ENCODE data around the genes PALMD, MFSD14A and CDC14A.

GRCh38 chr1:94947458-94947841 lies 20.5 kb upstream of the CNN3 start:
- RRBS = no CpG with 5 or more reads among the region's 2 CpGs
CAGE:
- cytosol, long polyA plus RNA = no peak
- long polyA plus RNA = no peak
- nucleus, long polyA plus RNA = no peak

GRCh38 chr1:94973503-94973865 lies 46.6 kb upstream of the CNN3 start:
- RRBS = no CpG with 5 or more reads among the region's 3 CpGs
CAGE:
- cytosol, long polyA plus RNA = no peak
- long polyA plus RNA = no peak
- nucleus, long polyA plus RNA = no peak

- RRBS = no CpG with 5 or more reads among the region's 7 CpGs
CAGE:
- cytosol, long polyA plus RNA = no peak
- long polyA plus RNA = no peak
- nucleus, long polyA plus RNA = no peak
These were observed 29.5 kb downstream of the ALG14 start for GRCh38 chr1:95043201-95043701.

DNA sequence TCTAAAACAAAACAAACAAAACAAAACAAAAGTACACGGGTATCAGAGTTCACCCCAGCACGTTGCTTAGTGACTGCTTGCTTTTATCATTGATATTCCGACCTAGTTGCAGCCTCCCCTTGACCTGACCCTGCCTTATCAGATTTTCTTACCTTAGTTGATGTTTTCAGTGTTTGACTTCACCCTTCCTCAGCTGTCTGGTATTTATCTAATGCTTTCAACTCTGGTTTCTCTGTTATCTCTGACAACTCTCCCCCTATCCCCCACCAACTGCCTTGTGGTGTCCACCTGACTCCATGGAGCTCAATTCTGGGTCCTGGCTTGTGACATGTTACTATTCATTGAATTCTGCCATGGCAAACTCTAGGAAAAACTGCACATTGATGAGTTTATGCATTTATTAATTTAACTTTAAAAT lies 5.2 kb downstream of the TLCD4 start:
- RRBS = no CpG with 5 or more reads among the region's 3 CpGs
CAGE:
- cytosol, long polyA plus RNA = no peak
- long polyA plus RNA = no peak
- nucleus, long polyA plus RNA = no peak

- RRBS = no CpG with 5 or more reads among the region's 2 CpGs
CAGE:
- cytosol, long polyA plus RNA = no peak
- long polyA plus RNA = no peak
- nucleus, long polyA plus RNA = no peak
These were observed 52.4 kb downstream of the TLCD4 start for GRCh38 chr1:95169548-95169980.

DNA sequence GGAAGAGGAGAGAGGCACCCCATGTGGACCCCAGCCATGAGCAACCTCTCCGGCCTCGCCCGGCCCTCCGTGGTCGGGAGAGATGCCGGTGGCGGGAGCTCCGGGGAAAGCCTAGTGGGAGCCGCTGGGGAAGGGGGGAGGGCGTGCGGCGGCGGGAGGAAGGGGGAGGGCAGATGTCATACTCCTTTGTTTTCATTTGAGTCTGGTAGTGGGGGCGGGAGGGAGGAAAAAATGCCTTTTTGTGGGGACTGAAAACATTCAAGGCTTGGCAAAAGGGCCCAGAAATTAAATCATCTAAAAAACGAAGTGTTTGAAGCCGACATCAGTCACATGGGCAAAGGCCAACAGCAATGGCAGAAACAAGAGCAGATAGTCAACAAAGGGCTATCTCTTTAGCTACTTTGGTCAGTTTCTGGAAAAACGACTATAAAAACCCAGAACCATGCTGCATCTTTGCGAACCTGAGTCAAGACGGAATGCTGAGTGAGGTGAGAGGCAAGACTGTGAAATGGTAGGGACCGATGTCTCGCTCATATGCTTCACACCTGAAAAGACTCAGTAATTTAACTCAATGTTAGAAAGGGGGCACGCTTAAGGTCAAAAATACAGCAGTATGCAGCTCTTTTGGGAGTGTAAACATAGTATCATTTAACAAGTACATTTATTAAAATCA lies 862 bp downstream of the PTBP2 start:
- RRBS = no CpG with 5 or more reads among the region's 22 CpGs
CAGE:
- cytosol, long polyA plus RNA = no peak
- long polyA plus RNA = no peak
- nucleus, long polyA plus RNA = no peak

GRCh38 chr1:96802903-96803863 lies 81.6 kb downstream of the PTBP2 start:
- RRBS = no CpG with 5 or more reads among the region's 4 CpGs
CAGE:
- cytosol, long polyA plus RNA = no peak
- long polyA plus RNA = no peak
- nucleus, long polyA plus RNA = no peak

- RRBS = no CpG with 5 or more reads among the region's 8 CpGs
CAGE:
- cytosol, long polyA plus RNA = no peak
- long polyA plus RNA = no peak
- nucleus, long polyA plus RNA = no peak
These were observed 416.5 kb downstream of the PTBP2 start for GRCh38 chr1:97137887-97138633.

GRCh38 chr1:97800495-97801127 lies 120.2 kb downstream of the DPYD start:
CAGE:
- cytosol, long polyA plus RNA = no peak
- long polyA plus RNA = no peak
- nucleus, long polyA plus RNA = no peak

GRCh38 chr1:97824846-97825289 lies 96.0 kb downstream of the DPYD start:
- RRBS = no CpG with 5 or more reads among the region's 5 CpGs
CAGE:
- cytosol, long polyA plus RNA = no peak
- long polyA plus RNA = no peak
- nucleus, long polyA plus RNA = no peak

- RRBS = 2% methylated on average over 9 of the region's 67 CpGs
CAGE:
- cytosol, long polyA plus RNA = no peak
- long polyA plus RNA = no peak
- nucleus, long polyA plus RNA = no peak
These were observed 132.6 kb upstream of the DPYD start for GRCh38 chr1:98053179-98054168.

DNA sequence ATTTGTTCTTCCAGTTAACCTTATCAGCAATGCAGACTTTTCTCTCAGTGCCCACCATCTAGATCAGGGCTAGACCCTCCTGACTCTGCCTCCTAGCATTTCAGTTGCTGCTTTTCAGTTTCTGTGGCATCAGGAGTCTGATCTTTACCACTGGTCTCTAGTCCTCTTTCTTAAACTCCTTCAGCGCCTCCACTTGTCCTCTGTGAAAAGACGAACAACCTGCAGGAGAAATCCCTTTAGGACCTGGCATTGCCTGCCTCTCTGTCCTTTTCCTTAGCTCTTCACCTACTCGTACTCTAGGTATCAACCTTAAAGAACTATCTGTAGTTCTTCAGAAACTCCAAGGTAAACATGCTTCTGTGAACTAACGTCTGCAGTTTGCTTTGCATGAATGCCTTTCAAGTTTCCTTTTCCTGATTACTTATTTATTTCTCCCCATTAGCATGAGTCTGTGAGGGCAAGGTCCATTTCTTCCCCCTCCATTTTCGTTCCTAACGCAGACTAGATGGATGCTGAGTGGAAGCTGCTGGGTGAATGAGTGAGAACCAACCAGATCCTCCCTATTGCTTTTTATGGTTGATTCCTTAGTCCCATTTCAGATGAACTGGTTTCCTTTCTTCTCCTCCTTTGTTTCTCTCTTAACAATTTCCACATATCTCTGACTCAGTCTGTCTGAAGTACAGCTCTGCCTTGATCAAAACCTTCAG lies 71.9 kb downstream of the SNX7 start:
- RRBS = no CpG with 5 or more reads among the region's 6 CpGs
CAGE:
- cytosol, long polyA plus RNA = no peak
- long polyA plus RNA = no peak
- nucleus, long polyA plus RNA = no peak

- RRBS = no CpG with 5 or more reads among the region's 21 CpGs
CAGE:
- cytosol, long polyA plus RNA = no peak
- long polyA plus RNA = no peak
- nucleus, long polyA plus RNA = no peak
These were observed at the start of gene PALMD for GRCh38 chr1:99645562-99646814. Gene PALMD (plus strand): TSS chr1:99646113.

- RRBS = no CpG with 5 or more reads among the region's 8 CpGs
CAGE:
- cytosol, long polyA plus RNA = no peak
- long polyA plus RNA = no peak
- nucleus, long polyA plus RNA = no peak
These were observed 27.6 kb downstream of the FRRS1 start for GRCh38 chr1:99738736-99739398.

DNA sequence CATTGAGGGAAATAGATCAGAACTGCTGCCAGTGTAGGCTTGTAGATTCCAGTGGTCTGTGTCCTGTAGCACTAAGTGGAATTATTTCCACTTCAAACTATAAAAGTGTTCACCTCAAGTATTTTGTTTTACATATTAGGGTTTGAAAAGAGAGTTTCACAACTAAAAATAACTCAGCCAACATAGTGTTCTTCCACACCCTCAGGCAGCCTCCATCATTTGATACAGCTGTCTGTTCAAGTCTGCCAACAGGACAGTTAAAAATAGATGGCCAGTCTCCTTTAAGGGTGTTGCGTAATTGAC lies 31.9 kb upstream of the AGL start:
- RRBS = no CpG with 5 or more reads among the region's 1 CpG
CAGE:
- cytosol, long polyA plus RNA = no peak
- long polyA plus RNA = no peak
- nucleus, long polyA plus RNA = no peak

DNA sequence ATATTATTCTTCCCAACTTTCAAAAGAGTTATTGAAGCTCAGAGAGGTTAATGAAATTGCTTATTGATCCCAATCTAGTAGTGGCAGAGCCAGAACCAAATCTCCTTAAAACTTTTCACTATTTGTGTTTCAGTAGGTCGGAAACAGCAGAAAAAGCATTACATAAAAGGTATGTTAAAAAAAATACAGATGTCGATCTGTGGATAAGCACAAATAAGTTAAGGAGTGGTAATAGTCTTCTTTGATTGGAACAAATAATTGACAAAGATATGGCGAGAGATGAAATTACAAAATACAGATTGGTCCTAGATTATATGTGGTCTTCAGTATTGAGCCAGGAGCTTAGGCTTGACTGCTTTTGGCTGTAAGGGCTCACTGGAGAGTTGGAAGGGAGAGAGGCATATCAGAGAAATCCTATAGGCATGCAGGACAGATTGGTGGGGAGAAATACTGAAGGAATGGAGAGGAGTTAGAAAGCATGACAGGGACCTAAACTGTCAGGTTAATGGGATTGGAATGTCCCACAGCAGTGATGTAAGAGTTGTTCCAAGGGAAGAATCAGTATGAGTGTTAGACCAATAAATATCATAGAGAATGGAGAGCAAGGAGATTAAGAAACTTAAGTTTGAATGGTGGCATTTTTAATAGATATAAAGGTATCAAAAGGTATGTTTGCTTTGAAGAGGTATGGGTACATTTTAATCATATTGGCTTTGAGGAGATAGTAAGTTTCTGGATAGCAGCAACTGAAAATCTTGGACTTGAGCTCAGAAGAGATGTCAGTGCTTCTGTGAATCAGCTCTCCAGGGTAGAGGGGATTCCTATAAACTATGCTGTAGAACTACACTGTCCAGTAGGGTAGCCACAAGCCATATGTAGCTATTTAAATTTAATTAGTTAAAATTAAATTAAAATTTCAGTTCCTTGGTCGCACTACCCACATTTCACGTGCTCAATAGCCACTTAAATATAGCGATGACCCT lies 28.4 kb upstream of the MFSD14A start:
- RRBS = no CpG with 5 or more reads among the region's 6 CpGs
CAGE:
- cytosol, long polyA plus RNA = no peak
- long polyA plus RNA = no peak
- nucleus, long polyA plus RNA = no peak

GRCh38 chr1:100037851-100038228 lies at the start of gene MFSD14A:
Gene MFSD14A (plus strand): TSS chr1:100038095.
- RRBS = 2% methylated on average over 10 of the region's 43 CpGs
CAGE:
- cytosol, long polyA plus RNA = no peak
- long polyA plus RNA = no peak
- nucleus, long polyA plus RNA = start-site peak on the minus strand at chr1:100037986-100038008, 31 reads; start-site peak on the plus strand at chr1:100038094-100038106, 678 reads

- RRBS = no CpG with 5 or more reads among the region's 10 CpGs
CAGE:
- cytosol, long polyA plus RNA = no peak
- long polyA plus RNA = no peak
- nucleus, long polyA plus RNA = no peak
These were observed 46.9 kb downstream of the SASS6 start for GRCh38 chr1:100085328-100086647.

DNA sequence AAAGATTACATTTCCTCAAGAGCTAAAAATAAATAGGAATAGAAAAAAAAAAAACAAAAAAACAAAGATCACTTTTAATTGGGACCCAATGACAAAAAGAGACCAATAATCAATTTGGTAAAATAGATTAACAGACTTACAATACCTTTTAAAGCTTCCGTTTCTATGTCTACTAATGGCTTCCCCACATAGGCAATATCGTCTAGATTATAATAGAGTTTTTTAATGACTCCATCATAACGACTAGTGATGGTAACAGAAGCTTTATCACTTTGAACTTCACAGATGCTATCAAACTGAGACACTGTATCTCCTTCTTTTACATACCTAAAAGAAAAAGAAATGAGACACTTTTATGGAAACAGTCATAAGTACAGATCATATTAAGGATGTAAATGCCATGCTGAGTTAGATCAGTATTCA lies 19.0 kb downstream of the DBT start:
- RRBS = no CpG with 5 or more reads among the region's 3 CpGs
CAGE:
- cytosol, long polyA plus RNA = no peak
- long polyA plus RNA = no peak
- nucleus, long polyA plus RNA = no peak

DNA sequence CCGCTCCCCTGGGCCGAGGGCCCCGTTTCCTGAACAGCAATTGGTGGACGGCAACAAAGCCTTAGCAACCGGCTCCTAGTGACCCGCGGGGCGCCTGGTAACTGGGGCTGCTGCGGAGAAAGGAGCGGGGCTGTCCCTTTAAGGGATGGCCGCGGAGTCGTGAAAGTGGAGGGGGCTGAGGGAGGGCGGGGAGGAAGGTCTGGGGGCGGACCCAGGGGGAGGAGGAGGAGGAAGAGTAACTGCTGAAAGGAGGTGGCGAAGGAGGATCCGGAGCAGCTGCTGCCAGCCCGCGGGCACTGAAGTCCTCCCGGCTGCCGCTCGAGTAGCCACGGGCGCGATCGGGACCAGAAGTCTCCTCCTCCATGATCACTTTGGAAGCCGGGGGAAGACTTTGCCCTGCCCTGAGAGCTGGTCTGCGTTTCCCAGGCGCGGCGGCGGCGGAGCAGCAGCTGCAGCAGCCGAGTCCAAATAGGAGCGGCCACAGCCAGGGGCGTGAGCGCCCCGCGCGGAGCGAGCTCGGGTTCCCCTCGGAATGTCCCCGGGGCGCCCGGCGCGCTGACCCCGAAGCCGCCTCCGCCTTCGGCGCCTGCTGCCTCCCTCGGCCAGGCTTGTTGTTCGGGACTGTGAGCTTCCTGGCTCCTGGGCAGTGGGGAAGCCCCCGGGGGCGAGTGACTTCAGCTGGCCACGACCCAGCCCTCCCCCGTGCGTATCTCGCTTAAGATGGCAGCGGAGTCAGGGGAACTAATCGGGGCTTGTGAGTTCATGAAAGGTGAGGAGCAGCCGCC lies at the start of gene CDC14A:
TSS of gene CDC14A (plus strand) at position 272 of the 785 bp plus-strand sequence.
- RRBS = 5% methylated on average over 19 of the region's 64 CpGs
CAGE:
- cytosol, long polyA plus RNA = no peak
- long polyA plus RNA = no peak
- nucleus, long polyA plus RNA = start-site peak on the plus strand centred at position 252 of the sequence, 100 bp wide, 206 reads